Foreskin keratinocyte (primary cell): ENCODE data around the genes FCGR3B and DDR2.

GRCh38 chr1:161362950-161363569 is 4.6 kb downstream of the CFAP126 start:
- RAMPAGE, total RNA: no peak

DNA sequence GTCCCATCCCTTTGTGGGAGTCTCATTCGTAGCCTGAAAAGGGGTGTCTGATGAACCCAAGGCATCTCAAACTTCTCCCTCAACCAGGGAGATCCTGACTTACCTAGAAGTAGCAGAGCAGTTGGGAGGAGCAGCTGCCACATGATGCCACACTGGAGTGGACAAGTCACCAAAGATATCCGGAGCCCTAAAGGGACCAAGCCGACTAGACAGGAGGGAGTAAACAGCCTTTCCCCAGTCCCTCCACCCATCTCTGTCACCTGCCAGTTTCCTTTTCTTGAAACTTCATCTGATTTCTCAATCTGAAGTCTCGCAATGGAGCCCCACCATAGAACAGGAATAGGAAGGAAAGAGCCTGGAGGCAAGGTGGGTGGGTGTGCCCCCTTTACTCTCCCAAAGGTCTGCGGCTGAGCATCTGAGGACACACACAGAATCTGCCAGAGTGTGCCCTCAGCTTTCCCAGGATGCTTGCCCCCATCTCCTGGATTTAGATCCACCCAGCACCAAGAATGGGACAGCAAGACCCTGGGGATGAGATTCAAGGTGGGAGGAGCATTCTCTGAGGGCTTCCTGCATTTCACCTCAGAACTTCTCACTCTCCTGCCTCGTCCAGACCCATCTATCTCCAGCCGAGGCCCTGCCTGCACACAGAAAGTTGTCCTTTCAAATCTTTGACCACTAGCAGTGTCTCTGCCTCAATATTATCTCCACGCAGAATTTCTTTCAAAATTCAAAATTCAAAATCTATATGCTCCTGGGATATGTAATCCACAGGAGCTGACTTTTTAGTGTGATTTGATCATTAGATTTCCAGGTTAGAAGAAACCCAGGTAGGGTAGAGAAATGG is at the start of gene FCGR3B:
Gene FCGR3B (minus strand): TSS at position 225 of the 847 bp plus-strand sequence.
- RAMPAGE, total RNA: no peak

GRCh38 chr1:161727376-161727877 is 6.1 kb downstream of the FCRLB start:
- RAMPAGE, total RNA: no peak

DNA sequence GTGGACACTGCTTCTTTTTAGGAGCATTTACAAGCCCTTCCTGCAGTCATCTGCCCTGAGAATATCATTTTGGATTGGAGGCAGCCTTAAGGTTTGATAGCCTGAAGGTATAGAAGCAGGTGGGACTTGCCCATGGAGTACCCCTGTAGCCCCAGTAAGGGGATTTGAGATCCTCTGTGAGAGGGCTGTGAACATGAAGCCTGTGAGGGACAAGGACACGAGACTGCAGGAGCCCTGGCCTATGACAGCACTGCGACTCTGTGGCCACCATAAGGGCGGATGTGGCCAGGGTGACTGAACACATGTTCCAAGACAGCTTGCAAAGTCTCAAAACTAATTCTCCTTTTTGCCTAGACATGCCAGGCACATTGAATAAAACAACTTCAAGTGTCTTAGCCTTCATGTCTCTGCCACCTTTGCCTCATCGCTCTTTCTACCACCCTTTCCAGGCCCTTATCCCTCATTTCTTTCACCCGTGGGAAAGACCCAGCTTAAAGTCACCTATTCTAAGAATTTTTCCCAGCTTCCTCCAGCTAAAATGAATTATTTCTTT is 10.6 kb upstream of the DUSP12 start:
- RAMPAGE, total RNA: no peak

DNA sequence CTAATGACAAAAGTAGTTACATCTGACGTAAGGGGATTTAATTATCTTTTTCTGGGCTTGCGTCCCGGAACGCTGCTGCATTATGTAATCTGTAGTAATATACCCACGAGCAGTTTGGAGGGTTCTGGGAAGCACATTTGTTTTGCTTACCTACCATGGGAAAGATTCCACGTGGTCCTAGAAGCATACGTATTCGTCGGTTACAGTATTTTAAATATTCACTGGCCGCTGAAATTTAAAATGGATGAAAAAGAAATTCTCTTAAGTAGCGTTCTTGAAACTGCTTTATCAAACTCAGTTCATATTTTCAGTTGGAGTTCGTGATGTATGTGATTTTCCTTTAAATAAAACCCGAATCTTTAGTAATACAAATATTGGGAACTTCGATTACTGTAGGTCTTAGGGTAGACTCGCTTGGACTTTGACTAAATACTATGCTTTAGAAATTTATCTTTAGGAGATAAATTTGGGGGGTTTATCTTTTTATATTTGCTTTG is 798 bp upstream of the ATF6 start:
- RAMPAGE, total RNA: no peak

DNA sequence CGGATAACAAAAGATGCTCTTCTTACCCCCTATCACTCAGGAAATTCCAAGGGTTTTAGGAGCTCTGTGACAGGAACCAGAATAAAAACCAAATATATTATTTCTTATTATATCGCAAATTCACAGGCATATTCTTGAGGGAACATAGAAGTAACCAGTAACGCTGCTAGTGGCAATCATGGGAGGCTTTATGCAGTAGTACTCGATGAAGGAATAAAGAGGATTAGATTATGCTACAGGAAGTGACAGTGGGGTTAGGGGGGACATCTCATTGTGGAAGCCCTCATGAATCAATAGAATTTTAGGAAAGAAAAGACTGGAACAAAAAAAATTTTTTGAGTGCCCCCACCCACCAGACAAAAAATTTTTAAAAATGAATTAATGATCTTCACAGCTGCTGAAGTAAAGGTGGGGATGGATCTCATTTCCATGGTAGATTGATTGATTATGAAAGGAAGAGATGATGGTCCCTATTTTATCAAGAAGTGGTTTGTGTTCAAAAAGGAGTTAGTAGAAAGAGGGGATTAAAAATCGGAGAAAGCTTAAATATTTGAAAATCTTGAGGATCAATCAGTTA is 59.9 kb downstream of the ATF6 start:
- RAMPAGE, total RNA: no peak

GRCh38 chr1:161856877-161857702 is 91.0 kb downstream of the ATF6 start:
- RAMPAGE, total RNA: no peak

GRCh38 chr1:162072739-162073361 is 3.4 kb downstream of the NOS1AP start:
- RAMPAGE, total RNA: no peak

GRCh38 chr1:162189185-162190111 is 120.0 kb downstream of the NOS1AP start:
- RAMPAGE, total RNA: no peak

DNA sequence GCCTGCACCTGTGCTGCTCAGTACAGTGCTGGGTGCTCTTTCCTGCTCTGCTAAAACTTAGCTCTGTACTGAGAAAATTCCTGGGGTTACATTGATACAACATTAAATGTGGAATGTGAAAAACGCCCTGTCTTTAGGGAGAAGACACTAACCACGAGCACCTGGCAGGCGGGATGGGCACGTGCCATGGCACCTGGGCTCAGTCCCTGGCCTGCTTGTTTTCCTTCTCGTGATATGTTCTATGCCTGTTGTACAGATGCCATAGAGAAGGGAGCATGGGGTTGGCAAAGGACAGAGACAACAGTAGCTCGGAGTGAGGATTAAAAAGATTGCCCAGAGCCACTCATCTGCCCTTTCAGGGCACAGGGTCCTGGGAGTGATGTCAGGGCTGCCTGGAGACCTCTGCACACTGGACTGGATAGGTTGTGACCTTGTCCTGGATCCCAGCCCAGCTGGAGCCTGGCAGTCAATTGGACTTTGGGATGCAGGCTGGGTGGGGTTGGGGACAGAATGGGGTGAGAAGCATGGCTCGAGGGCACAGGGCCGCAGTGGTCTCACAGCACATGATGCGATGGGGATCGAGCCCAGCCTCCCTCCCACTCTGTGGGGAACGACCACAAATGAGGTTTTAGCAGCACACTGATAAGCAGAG is 4.2 kb downstream of the SPATA46 start:
- RAMPAGE, total RNA: no peak

GRCh38 chr1:162560526-162560942 is 988 bp upstream of the UAP1 start:
- RAMPAGE, total RNA: no peak

- RAMPAGE, total RNA: no peak
Observed at GRCh38 chr1:162631917-162632664, at the start of gene DDR2. TSS of gene DDR2 (plus strand) at chr1:162632464.

DNA sequence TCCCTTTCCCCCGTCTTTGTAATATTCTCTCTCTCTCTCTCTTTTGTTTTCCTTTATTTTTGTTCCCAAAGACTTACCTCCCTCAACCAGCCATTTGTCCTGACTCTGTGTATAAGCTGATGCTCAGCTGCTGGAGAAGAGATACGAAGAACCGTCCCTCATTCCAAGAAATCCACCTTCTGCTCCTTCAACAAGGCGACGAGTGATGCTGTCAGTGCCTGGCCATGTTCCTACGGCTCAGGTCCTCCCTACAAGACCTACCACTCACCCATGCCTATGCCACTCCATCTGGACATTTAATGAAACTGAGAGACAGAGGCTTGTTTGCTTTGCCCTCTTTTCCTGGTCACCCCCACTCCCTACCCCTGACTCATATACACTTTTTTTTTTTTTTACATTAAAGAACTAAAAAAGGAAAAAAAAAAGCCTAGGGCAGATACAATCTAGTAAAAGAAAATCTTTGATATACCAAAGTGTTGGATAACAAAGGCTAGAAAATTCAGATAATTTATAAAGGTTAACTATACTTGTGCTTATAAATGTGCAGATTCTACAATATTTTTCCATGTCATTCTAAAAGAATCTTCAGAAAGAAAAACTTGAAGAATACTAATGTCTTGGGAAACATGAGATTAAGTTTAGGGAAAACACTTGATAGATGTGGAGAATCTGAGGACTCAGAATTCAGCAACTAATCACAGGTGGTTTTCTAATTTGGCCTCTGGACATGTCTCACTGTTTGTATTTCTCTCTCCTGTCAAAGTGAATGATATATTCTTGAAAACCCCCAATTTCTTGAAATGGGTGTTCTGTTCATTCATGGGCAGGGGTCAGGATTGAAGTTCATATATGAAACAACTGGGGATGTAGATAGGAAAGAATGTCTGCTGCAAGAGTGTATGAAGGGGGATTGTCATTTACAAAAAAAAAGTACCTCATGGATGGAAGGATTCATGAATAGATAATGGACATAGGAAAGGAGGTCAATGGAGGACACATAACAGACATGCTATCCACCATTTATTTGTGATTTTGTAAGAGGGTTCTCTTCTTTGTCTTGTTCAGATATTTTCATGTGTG is 10.1 kb upstream of the HSD17B7 start:
- RAMPAGE, total RNA: no peak

- RAMPAGE, total RNA: no peak
Observed at GRCh38 chr1:164356639-164356894, 202.4 kb upstream of the PBX1 start.

GRCh38 chr1:164561602-164561886 is 2.6 kb downstream of the PBX1 start:
- RAMPAGE, total RNA: no peak

- RAMPAGE, total RNA: no peak
Observed at GRCh38 chr1:164579264-164579838, 20.4 kb downstream of the PBX1 start.

GRCh38 chr1:164625290-164625980 is 66.5 kb downstream of the PBX1 start:
- RAMPAGE, total RNA: no peak

DNA sequence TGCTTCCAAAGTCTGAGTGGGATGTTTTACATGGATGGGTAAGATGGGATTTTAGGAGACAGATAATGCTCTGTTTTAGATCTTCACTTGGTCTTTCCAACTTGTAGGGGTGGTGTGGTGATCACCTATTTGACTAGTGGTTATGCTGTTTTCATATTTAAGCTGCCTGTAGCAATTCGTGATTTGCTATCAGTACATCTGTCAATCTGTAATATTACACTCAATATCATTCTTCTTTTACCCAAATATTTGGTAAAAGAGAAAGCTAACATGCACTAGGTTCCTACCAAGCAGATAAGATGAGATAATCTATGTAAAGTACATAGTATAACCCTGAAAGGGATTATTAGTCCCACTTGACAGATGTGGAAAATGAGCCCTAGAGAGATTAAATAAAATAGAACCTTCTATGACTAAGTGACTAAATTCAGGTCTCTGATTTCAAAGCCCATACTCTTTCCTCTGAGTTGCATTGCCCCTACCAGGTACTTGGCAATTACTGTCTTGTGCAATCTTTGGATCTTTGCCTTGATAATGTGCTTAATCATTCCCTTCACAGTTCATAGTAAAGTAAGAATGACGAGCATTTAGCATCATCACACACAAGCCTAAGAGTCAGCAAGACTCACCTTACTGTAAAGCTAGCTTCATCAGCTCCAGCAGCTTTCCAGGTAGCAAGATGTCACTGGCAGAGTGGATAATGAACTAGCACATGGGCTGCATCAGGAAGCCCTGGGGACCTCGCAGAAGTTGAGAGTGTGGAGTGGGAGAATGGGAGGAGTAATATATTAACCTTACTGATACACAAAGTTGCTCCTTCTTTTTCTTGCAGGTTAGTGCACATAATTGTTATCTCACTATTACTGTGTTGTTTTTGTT is 71.5 kb downstream of the PBX1 start:
- RAMPAGE, total RNA: no peak

DNA sequence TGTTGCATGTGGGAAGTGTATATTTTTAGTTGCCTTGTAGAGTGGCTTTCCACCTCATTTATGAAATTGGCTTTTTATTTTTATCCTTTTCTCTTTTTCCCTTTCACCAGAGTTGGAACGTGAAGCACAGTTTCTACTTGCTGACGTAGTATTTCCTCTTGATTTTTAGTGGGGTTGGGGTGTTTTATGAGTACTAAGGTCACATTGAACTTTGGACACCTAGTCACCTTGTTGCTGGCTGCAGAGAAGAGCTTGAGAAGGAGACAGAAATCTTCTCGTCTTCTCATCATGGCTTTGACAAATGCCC is 77.4 kb downstream of the PBX1 start:
- RAMPAGE, total RNA: no peak

DNA sequence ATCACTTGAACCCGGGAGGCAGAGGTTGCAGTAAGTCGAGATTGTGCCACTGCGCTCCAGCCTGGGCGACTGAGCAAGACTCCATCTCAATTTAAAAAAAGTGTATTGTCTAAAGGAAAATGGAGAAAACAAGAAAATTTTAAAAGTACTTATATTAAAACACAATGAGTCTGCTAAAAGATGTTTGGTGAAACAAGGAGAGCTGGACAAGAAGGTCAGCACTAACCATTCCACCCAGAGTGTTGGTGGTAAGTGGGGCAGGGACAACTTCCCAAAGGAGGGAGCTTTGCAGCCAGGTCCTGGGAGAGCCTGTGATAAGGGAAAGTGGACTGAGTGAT is 190.4 kb downstream of the LMX1A start:
- RAMPAGE, total RNA: no peak